Frontal cortex (tissue), 2 donors: ENCODE measurements around the genes SLC20A1, IL36RN and ZNG1B.

DNA sequence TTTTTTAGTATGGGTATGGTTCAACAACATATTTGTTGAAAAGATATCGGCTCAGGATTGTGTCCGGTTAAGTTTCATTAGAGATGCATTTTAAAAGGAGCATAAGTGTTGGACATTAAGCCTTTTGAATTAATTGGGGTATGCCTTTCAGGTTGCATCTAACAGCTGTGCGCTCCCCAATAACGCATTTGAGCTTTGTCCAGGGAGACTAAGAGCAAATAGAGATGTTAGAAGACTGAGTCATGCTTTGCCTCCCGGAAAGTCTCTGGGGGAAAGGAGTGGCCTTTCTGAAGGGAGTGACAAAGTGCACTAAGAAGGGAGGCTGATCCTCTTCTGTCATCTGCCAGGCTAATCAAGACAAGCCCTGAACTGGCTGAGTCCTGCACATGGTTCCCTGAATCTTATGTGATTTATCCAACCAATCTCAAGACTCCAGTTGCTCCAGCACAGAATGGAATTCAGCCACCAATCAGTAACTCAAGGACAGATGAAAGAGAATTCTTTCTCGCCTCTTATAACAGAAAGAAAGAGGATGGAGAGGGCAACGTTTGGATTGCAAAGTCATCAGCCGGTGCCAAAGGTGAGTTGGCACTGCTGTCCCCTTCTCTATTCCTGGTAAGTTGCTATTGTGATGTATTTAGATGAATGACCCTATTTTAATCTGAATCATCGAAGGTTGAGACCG lies 12.0 kb downstream of the TTL start:
- RAMPAGE, long total RNA: no peak

GRCh38 chr2:112645782-112646536 lies at the start of gene SLC20A1:
SLC20A1 (plus strand) TSS chr2:112645939.
- RAMPAGE, long total RNA: no peak

- RAMPAGE, long total RNA: no peak
Observed at GRCh38 chr2:112659104-112659988, 13.6 kb downstream of the SLC20A1 start.

DNA sequence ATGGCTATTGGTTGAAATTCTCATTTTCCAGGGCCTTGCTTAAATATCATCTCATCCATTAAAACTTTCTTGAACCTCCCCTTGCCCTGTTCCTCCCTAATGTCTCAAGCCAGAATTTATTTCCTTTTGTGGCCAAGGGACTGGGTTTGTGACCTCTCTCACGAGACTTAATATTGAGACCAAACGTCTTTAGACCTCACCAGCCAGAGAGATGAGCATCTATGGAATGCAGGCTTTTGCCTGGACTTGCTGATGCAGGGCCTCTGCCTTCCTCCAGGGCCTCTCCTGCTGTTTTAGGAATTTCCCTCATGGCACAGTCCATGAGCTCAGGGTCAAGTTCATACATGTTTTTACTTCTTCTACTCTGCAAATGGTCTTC lies 22.4 kb downstream of the IL1B start:
- RAMPAGE, long total RNA: no peak

GRCh38 chr2:112833345-112833708 lies 3.3 kb downstream of the IL1B start:
- RAMPAGE, long total RNA: no peak

DNA sequence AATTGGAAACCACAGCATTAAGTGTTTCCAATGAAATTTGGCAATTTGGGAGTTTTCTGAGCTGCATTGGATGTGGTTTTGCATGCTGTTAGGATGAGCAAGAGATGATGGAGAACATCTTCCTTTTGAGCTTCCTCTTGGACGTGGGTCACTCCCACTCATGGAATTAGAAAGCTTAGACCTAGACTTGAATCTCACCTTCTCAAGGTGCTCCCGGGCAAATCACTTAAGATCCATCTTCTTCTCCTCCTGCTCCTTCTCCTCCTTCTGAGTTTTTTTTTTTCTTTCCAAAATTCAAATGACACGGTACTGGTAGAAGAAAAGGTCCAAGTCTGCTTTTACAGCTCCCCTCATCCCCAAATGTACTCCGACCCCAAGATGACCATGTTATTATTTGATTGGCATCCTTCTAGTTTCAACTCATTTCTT lies 25.3 kb upstream of the IL37 start:
- RAMPAGE, long total RNA: no peak

GRCh38 chr2:113059005-113059499 lies at the start of gene IL36RN:
IL36RN (plus strand) TSS chr2:113059198.
- RAMPAGE, long total RNA: no peak

- RAMPAGE, long total RNA: no peak
Observed at GRCh38 chr2:113090071-113090463, 22.3 kb downstream of the IL1F10 start.

GRCh38 chr2:113122186-113122730 lies 5.1 kb upstream of the IL1RN start:
- RAMPAGE, long total RNA: no peak

DNA sequence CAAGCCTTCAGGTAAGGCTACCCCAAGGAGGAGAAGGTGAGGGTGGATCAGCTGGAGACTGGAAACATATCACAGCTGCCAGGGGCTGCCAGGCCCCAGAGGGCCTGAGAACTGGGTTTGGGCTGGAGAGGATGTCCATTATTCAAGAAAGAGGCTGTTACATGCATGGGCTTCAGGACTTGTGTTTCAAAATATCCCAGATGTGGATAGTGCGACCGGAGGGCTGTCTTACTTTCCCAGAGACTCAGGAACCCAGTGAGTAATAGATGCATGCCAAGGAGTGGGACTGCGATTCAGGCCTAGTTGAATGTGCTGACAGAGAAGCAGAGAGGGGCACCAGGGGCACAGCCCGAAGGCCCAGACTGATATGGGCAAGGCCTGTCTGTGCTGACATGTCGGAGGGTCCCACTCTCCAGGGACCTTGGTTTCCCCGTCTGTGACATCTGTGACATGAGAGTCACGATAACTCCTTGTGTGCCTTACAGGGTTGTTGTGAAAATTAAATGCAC lies 386 bp downstream of the IL1RN start:
- RAMPAGE, long total RNA: no peak

DNA sequence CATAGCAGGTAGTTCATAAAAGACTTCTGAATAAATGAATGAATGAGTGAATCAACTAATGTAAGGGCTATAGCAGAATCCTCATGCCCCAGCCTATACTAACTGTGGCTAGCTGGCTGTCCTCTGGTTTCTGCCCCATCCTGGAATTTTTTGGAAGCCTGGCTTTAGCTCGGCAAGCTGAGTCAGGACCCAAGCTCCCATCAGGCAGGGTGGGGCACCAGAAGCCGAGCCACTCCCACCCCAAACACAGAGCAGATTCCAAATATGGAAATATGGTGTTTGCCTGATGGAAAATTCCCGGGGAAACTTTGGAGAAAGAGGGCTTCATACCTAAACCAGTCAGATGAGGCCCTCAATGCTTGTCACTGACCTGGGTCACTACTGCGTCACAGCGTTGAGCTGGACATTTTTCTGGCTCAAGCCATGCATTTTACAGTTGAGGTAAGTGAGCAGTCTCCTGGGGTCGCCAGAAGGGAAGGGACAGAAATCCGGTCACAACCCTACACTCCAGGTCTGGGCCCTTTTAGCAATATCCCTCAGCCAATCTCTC lies 37.5 kb downstream of the PSD4 start:
- RAMPAGE, long total RNA: no peak

DNA sequence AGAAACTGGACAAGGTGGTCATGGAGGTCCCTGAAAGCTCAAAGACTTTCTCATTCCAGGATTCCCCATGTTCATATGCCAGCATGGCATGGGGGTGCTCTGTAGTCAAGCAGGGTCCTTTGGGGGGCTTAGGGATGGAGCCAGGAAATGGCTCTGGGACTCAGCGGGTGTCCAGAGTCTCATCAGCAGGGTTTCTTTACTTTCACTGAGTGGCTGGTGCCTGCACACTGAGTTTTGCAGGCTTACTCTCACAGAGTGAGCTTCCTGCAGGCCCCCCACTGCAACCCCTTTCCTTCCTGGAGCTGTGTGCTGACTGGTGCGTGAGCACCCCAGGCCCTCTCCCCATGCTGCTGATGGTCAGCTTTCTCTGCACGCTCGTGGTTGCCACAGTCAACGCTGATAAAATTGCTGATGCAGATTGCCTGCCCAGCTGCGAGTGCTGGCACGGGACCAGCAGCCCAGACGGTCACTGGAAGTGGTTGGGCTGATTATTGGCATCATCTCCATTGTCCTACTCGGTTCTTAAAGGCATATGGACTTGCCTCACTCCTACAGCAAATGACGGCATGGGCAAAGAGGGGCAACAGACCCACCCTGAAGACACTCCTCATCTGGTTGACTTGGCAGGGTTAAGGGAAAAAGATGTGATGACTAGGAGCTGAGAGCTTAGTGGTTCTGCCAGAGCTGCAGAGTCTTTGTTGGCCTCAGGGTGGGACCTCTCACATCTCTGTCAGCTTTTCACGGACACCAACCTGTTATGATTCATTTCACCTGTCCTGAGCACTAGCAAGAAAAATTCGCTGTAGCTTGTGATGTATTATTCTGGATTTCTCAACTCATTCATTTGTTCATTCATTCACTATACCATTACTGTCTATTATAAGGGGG lies 38.6 kb downstream of the PAX8 start:
- RAMPAGE, long total RNA: no peak

GRCh38 chr2:113254562-113255079 lies 24.1 kb downstream of the PAX8 start:
- RAMPAGE, long total RNA: no peak

DNA sequence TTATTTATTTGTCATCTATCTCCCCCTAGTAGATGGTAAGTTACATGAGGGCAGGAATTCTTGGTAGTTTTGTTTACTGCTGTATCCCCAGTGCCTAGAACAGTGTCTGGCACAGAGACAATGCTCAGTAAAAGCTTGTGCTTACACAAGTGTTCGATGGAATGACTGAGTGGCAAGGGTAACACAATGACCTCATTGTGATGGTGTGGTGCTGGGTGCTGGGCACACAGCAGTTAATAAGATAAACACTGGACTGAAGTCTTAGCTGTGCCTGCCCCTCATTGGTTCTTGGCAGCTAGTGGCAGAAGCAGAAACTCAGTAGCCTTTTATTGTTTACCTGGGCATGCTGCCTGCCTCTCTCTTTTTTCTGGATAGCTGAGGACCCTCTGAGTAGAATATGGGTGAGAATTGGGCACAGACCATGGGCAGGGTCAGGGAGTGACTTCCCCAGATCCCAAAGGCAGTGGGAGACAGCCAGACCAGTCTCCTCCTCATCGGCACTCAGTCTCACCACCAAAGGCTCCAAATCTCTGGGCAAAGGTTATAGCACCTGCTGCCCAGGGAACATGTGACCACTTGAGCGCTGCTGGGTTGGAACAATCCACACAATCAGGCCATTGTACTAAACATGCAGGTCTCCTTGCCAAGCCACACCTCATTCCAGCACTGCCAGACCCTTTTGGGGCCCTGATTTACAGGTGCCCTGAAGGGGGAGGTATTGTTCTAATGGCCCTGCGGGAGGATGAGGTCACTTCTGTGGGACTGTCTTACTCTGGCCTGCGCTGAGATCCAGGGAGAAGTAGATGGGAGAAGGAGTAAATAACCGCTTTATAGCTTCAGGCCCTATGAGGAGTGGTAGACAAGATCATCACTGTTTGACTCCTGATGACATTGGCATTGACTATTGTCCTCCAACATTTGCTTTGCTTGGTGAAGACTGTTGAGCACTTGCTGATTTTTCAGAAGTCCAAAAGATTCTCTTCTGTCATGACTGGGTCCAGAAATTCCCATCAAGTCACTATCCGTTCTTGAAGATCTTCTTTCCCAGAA lies 9.8 kb upstream of the PAX8 start:
- RAMPAGE, long total RNA: no peak

DNA sequence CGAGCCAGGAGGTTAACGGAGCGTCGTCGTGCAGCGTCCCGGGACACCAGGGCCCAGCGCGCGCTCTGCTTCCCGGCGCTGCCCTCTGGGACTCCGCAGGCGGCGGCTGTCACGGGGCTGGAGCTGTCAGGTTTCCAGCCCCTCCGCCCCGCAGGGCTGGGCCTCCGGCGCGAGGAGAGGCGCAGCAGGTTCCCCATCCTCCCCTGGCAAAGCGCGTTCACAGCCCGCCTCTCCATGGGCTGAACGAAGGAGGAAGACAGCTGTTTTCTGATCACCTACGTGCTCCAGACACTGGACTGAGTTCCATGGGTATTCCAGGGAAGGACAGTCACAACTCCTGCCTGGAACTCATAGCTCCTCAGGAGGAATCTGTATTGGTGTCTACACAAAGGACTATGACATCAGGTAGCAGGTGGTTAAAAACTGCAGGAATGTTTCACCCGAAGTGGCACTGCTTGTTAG lies 12.6 kb upstream of the PAX8 start:
- RAMPAGE, long total RNA: no peak

GRCh38 chr2:113437628-113438203 lies at the start of gene ZNG1B:
ZNG1B (plus strand) TSS chr2:113437691.
- RAMPAGE, long total RNA: no peak

- RAMPAGE, long total RNA: no peak
Observed at GRCh38 chr2:113626504-113626894, 567 bp upstream of the RABL2A start.

GRCh38 chr2:113700062-113700759 lies 56.2 kb downstream of the SLC35F5 start:
- RAMPAGE, long total RNA: no peak

DNA sequence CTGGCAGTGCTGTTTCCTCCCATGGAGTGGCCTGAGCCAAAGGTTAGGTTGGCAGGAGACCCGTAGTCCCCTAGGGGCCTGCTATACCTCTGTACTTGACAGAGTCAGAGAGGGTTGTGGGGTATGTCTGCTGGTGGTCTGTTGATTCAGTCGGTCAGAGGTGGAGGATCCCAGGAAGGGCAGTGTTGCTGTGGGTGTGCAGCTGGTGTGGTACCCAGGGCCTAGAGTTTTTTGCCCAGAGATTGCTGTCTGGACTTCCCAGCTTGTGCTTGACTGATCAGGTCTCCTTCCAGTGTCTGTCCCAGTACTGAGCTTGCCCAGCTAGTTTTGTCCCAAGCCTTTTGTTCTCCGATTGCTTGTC lies 918.2 kb downstream of the DPP10 start:
- RAMPAGE, long total RNA: no peak

GRCh38 chr2:117949069-117949679 lies 64.7 kb downstream of the CCDC93 start:
- RAMPAGE, long total RNA: no peak